Measurements from ENCODE around the genes SGPP1 and FNTB.

DNA sequence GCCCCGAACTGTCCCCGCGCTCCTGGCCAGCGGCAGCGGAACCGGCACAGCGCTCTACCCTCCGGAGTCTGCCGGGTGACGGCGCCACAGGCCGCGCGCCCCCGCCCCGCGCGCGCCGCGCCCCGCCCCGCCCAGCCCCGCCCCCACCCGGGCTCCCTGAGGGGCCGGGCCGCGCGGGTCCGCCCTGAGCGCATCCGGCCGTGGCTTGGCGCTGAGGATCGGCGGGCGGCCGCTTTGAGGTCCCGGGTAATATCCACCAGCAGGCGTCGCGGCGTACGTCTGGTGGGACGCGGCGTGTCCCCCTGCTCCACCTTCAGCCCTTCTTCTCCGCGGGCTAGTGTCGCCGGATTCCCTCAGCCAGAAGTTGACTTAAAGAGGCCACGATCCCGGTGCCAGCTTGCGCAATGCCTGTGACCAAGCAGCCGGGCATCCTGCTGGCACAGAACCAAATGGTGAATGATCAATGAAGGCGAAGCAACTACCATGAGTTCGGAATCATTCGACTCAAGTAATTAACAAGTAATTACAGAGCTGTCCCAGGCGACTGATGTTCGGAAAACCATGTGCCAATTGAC is at the start of gene SGPP1:
SGPP1 (minus strand) TSS at position 80 of the 575 bp plus-strand sequence.
- PRO-cap, 7 experiments: peak in 7 of 7 experiments; most common plus-strand start position 193 of the sequence (in 7); most common minus-strand start position 70 of the sequence (in 7)
- RAMPAGE, long total RNA, 2 experiments: no peak in any of the 2 experiments

GRCh38 chr14:63890828-63891866 is 38.3 kb downstream of the SYNE2 start:
- PRO-cap, 7 experiments: no peak in any of the 7 experiments
- RAMPAGE, long total RNA, 2 experiments: no peak in any of the 2 experiments

DNA sequence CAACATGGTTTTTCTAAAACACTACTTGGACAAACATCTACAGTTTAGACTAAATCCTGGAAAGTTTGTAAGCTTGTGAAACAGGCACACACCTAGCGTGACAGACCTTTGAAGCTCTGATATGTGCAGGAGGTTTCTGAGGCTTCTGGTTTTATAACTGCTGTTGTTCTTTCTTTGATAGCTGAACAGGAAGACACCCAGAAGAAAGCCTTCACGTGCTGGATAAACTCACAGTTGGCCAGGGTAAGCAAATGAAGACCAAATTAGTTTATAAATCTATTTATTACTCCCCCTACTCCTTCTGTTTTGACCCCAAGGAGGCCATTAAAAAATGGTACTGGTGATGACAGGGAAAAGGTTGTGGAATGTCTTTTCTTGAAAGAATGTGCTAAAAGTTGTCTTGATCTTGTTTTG is 87.6 kb downstream of the SYNE2 start:
- PRO-cap, 7 experiments: no peak in any of the 7 experiments
- RAMPAGE, long total RNA, 2 experiments: no peak in any of the 2 experiments

DNA sequence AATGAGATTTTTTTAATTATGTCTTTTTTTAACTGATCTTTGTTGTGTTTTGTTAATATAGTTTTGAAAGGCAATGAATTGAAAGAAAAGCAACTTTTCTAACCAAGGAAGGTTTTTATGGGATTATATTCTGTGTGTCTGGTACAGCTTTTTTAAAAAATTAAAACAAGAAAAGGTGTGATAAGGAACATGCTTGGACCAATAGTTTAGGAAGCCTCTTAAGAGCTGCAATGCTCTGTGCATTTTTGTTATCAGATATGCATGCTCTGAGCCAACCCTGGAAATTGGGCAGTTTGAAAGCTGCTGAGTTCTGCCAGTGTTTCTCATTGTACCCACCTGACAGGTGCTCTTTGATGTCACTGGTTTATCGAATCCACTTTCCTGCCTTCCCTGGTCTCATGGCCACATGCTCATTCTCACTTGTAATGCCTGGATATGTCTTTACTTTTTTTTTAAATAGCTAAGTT is 90.9 kb downstream of the ESR2 start:
- PRO-cap, 7 experiments: no peak in any of the 7 experiments
- RAMPAGE, long total RNA, 2 experiments: no peak in any of the 2 experiments

DNA sequence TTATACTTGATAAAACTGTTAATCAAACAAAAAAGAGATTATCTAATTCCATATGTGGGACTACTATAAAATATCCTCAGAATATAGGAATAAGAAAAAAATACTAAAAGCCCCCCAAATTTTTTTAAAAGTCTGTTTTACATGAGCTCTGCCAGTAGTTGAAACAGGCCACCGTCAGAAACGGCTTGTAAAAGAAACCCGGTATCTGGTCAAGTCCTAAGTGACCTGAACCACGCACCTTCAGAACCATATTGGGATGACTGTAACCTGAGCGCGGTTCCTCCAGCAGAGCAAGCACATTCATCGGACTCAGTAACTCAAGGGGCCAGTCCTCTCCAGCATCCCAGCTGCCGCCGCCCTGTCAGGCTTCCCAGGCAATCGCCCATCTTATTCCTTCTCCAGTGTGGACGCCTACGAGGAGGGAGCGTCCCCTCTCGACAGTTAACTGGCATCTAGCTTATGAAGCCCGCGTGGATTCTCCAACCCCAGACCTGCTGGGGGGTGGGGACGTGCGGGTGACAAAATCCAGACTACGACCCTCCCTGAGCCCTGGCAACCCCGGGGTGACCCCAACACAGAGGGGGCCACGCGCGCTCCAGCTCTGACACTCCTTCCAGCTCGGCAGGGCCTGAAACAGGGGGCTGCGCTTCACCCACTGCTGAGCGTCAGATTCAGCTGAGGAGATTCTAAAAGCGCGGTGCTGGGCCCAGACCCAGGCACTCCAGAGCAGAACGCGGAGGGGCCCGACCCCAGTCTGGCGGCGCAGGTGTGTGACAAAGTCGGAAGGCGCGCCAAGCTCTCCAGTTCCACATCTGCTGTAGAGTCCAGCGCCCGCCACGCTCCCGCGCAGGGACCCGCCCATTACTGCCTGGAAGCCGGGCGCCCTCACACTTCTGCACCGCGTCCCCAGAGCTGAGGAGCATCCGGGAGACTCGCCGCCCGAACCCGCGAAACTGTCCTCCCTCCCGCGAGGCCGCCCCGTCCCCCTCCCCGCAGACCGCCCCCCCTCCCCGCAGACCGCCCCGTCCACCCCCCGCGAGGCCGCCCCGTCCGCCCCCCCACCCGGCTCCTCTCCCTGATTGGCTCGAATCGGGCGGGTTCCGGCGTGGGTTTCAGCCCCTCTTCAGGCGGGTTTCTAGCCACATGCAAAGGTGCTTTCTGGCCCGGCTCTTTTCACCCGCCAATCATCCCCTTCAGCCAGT is 43.9 kb upstream of the ESR2 start:
- PRO-cap, 7 experiments: peak in 7 of 7 experiments; most common plus-strand start position 395 of the sequence (in 2); most common minus-strand start position 955 of the sequence (in 5)
- RAMPAGE, long total RNA, 2 experiments: no peak in any of the 2 experiments

- PRO-cap, 7 experiments: no peak in any of the 7 experiments
- RAMPAGE, long total RNA, 2 experiments: no peak in any of the 2 experiments
These were observed 5.2 kb downstream of the MTHFD1 start for GRCh38 chr14:64393131-64393893.

- PRO-cap, 7 experiments: no peak in any of the 7 experiments
- RAMPAGE, long total RNA, 2 experiments: no peak in any of the 2 experiments
These were observed 15.9 kb downstream of the ZBTB25 start for GRCh38 chr14:64487735-64488190.

DNA sequence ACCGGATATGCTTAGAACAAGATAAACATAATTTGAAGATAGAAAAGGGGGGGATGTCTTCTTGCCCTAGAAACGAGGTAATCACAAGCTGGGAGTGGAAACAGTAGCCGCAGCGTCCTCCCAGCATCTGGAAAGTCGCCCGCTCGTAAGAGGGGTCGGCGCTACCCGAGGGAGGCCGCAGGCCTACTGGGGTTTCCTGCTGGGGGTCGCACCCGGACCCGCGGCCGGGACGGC is 579 bp downstream of the ZBTB25 start:
- PRO-cap, 7 experiments: peak in 2 of 7 experiments; most common plus-strand start position 97 of the sequence (in 1)
- RAMPAGE, long total RNA, 2 experiments: no peak in any of the 2 experiments

DNA sequence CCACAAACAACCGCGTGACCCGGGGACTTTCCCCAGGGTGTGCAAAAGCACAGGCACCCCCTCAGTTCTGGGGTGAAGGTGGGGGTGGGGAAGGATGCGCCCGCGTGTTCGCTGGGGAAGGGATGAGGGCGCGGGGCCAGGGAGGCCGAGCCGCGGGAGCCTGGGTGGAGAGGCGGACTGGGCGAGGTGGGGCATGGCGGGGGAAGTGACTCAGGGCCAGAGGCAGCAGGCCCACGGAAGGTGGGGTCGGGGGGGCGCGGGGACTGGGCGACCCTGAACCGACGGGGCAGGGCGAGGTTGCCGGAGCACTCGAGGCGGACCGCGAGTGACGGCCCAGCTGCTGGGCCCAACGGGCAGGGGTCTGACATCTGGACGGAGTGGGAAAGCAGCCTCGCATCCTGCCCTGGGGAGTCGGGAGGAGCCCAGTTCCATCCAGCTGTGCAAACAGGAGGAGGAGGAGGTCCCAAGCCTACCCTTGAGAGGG is 418 bp upstream of the ZBTB25 start:
- PRO-cap, 7 experiments: peak in 5 of 7 experiments; most common plus-strand start position 276 of the sequence (in 2); most common minus-strand start position 179 of the sequence (in 3)
- RAMPAGE, long total RNA, 2 experiments: no peak in any of the 2 experiments

- PRO-cap, 7 experiments: no peak in any of the 7 experiments
- RAMPAGE, long total RNA, 2 experiments: no peak in any of the 2 experiments
These were observed 5.8 kb downstream of the ZBTB1 start for GRCh38 chr14:64510249-64510975.

GRCh38 chr14:64541937-64542596 is 1.5 kb downstream of the HSPA2 start:
- PRO-cap, 7 experiments: no peak in any of the 7 experiments
- RAMPAGE, long total RNA, 2 experiments: no peak in any of the 2 experiments

DNA sequence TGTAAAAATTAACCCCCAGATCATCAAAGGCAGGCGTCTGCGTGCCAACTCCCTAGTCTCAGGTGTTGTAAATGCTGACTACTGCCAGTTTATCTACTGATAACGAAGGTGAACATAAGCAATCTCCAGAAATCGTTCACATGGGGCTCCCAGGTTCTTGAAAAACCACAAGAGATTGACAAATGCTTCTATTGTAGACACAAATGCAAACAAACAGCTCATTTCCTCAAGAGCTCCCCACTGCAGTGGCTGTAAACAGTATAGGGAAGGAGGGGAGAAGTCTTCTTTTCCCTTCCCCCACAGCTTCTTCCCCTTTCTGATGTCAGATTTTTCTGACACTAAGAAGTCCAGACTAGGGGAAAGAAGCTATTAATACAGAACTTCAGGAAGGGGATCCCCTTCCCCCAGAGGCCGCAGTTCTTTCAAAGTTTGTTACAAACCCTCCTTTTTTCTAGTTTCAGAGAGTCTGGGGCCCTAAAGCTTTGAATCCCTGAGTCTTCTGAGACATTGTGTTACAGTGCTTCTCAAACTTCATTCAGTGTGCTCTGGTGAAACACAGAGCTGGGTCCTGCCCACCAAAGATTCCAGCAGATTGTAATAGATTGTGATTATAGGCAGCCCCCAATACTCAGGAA is 5.2 kb upstream of the PLEKHG3 start:
- PRO-cap, 7 experiments: no peak in any of the 7 experiments
- RAMPAGE, long total RNA, 2 experiments: no peak in any of the 2 experiments

DNA sequence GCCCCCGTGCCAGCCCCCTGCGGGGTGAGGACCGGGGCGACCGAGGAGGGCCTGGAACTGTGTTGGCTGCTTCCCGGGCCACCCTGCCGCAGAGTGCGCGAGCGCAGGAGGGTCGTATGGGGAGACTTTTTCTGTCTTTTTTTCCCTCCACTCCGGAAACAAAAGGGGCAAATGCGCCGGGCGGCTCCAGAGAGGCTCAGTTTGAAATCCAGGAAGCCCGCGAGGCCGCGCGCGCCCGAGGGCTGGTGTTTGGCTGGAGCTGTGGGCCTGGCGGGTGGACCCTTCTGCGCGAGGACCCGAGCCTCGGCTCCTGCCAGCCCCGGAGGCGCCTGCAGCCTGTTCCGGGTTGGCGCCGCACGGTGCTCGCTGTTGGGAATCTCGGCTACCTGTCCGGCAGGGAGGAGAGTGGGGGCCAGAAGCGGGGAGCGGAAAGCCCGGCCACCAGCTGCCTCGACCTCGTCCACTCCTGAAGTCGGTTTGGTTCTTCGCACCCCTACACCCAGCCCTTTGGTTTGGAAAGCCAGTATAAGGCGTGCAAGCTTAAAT is 651 bp downstream of the PLEKHG3 start:
- PRO-cap, 7 experiments: peak in 7 of 7 experiments; most common plus-strand start position 199 of the sequence (in 5); most common minus-strand start position 468 of the sequence (in 4)
- RAMPAGE, long total RNA, 2 experiments: no peak in any of the 2 experiments

DNA sequence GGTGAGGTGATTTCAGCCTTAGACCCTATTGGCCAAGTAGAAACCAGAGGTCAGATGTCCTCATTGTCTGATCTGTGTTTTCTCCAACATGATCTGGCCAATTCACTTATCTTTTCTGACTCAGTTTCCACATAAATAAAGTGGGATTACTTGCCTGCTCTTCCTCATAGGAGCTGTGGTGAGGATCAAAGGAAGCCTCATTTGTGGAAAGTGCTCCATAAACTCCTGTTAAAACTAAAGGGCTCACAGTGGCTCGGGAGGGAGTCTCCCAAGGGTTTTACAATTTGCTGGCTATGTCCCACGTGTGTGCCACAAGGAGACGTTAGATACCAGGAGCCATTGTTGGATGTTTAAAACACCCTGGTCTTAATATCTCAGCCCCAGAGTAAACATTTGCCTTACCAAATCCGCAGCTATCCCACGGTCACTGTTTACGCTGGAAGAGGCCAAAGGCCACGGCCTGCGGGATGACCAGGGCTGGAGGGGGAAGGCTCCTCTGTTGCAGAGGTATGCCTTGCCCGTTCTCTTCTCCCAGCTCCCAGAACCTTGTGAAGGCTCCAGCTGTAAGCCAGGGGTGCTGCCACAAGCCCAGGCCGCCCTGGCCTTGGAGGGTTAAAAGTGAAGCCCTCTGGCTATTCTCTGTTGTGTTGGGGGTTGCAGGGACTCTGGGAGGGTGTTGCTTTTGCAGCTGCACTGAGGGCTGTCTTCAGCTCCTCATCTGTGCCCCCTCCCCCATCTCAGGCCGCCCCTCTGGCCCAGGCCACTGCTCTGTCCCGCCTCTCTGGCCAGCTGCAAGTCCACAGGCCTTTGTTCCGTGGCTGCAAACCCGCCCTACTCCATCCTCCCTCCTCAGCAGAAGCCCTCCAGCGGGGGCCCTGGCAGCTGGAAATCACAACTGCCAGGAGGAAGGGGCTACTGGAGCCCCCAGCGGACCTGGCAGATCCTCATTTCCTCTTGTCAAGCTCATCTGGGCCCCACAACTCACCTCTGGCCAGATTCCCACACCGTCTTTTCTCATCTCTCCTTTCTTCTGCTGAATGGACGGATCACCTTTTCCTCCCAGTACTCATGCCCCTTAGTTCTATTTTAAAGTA is 2.4 kb downstream of the PLEKHG3 start:
- PRO-cap, 7 experiments: peak in 2 of 7 experiments; most common plus-strand start position 852 of the sequence (in 2); most common minus-strand start position 548 of the sequence (in 1)
- RAMPAGE, long total RNA, 2 experiments: no peak in any of the 2 experiments

- PRO-cap, 7 experiments: no peak in any of the 7 experiments
- RAMPAGE, long total RNA, 2 experiments: no peak in any of the 2 experiments
These were observed 4.2 kb downstream of the PLEKHG3 start for GRCh38 chr14:64708031-64709176.

GRCh38 chr14:64822875-64823773 is 56.6 kb downstream of the SPTB start:
- PRO-cap, 7 experiments: no peak in any of the 7 experiments
- RAMPAGE, long total RNA, 2 experiments: no peak in any of the 2 experiments

DNA sequence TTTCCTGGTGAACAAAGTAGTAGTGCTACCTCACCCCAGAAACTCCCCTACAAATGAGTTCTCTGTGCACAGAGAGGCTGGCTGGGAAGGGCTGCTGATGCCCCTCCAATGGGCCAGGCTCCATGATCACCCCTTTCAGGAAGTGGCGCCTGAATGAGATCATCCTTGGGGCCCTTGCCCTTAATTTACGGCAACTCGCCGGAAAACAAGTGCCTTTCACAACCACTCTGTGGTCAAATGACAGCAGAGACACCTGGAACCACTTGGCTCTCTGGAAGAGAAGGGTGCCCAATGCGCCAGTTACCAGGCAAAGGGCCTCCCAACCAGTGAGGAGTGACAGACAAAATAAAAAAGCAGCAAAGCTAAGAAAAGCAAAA is 24.9 kb downstream of the SPTB start:
- PRO-cap, 7 experiments: no peak in any of the 7 experiments
- RAMPAGE, long total RNA, 2 experiments: no peak in any of the 2 experiments

- PRO-cap, 7 experiments: peak in 7 of 7 experiments; most common plus-strand start chr14:64986895 (in 7); most common minus-strand start chr14:64986707 (in 4)
- RAMPAGE, long total RNA, 2 experiments: start-site peak on the plus strand in 2 of 2 experiments, at chr14:64986862-64986915 at its widest, 43 to 67 reads per replicate
These were observed at the start of gene FNTB for GRCh38 chr14:64986574-64987754. TSS of gene FNTB (plus strand) at chr14:64986895.

- PRO-cap, 7 experiments: no peak in any of the 7 experiments
- RAMPAGE, long total RNA, 2 experiments: no peak in any of the 2 experiments
These were observed 38.3 kb downstream of the FNTB start for GRCh38 chr14:65024982-65025383.

- PRO-cap, 7 experiments: no peak in any of the 7 experiments
- RAMPAGE, long total RNA, 2 experiments: no peak in any of the 2 experiments
These were observed 1.2 kb downstream of the FUT8 start for GRCh38 chr14:65413815-65414087.